Measurements from ENCODE around the gene SCCPDH.

DNA sequence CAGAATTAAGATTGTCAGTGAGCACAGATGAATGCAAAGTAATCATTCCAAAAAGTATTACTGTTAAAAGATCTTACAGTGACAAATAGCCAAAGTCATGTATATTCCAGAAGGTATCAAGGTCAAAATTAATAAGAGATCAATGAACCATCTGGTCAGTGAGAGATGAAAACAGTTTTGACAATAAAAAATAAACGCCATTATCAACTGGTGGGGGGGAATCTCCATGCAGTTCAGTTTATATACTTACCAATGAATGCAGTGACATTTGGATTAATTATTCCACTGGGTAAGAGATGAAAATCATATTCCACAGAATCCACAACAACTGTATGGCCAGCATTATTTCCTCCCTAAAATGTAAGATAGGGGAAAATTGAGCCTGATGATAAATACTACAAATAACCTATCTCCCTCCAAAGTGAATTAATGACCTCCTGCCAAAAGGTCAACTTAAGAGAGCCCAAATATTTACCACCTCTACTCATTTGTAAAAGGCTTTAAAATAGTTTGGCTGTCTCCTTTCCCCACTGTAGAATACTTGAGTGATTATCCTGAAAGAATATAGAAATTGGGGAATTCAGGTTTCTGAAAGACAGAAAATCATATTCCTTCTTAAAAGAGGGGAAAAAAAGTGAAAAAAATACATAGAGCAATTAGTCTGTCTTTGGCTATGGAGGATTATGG is 14.2 kb downstream of the ADSS2 start:
- PRO-cap: no peak

- PRO-cap: no peak
Observed at GRCh38 chr1:244448257-244449156, 3.2 kb downstream of the ADSS2 start.

GRCh38 chr1:244705883-244706686 is 24.7 kb downstream of the ENSG00000284188 start:
- PRO-cap: no peak

- PRO-cap: no peak
Observed at GRCh38 chr1:244849384-244849612, 13.8 kb downstream of the COX20 start.

DNA sequence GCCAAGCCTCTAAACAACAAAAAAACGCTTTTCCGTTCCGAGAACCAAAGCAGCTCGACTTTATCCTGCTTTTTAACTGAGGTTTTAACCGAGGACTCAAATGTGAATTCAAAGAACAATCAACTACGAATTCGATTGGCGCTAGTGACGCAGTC is 1.7 kb downstream of the HNRNPU start:
- PRO-cap: no peak

DNA sequence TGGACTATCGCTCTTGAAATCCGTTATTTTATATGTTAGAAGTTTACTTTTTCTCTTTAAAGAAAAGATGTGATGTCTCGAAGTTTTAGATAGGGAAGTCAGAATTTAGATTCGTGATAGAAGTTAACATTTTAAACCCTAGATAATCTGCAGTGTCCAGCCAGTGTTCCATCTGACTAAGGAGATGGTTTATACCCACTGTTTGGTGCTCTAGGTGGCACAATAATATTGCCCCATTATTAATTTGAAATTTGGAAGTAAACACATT is 1.1 kb upstream of the HNRNPU start:
- PRO-cap: no peak

- PRO-cap: no peak
Observed at GRCh38 chr1:244953760-244954230, 15.7 kb upstream of the EFCAB2 start.

- PRO-cap: no peak
Observed at GRCh38 chr1:244957456-244958121, 11.9 kb upstream of the EFCAB2 start.

DNA sequence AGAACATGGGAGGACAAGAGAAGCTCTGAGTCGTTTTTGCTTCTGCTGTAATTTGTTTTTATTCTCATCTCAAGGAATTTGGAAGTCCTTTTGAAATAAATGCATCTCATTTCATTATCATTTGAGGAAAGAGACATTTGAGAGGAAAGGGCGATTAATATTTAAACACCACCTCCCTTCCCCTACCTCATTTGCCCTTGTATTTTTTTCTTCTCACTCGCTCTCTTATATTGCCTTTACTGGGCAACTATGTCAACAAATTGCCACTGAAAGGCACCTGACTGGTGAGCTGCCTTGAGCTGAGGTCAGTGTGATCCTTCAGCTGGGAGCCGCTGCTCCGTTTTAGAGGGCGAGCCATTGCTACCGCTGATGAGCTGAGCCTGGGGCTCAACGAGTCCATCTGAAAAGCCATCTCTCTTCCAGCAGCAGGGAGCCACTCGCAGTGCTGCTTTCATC is 77.2 kb downstream of the EFCAB2 start:
- PRO-cap: no peak

DNA sequence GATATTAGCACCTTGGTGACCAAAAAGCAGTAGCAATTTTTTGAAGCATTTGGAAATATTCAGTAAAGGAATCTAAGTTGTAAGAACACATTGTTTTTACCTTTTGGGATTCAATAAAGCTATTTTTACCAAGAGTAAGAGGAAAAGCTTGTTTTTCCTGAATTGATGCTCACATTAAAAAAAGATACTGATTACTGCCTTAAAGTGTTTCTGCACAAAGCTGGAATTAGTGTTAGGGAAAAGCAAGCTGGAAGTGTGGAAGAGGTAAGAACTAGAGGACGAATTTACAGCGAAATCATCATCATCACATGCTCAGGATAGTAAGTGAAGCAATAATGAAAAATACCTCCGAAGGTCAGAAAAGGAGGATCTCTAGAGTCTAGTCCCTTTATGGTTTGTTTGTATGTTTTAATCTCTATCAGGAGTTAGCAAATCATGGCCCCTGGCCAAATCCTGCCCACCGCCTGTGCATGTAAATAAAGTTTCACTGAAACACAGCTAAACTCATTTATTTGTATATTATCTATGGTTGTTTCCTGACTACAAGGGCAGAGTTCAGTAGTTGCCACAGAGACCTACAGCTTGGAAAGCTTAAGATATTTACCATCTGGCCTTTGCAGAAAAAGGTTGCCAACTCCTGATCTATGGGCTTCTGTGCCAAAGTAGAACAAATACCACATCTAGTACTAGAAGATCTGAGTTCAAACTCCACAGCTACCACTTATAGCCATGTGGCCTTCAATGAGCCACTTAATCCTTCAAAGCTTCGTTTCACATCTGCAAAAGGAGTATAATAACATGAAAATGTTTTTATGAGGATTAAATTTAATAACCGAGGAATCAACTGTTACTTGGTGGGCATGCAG is 91.2 kb downstream of the EFCAB2 start:
- PRO-cap: no peak

DNA sequence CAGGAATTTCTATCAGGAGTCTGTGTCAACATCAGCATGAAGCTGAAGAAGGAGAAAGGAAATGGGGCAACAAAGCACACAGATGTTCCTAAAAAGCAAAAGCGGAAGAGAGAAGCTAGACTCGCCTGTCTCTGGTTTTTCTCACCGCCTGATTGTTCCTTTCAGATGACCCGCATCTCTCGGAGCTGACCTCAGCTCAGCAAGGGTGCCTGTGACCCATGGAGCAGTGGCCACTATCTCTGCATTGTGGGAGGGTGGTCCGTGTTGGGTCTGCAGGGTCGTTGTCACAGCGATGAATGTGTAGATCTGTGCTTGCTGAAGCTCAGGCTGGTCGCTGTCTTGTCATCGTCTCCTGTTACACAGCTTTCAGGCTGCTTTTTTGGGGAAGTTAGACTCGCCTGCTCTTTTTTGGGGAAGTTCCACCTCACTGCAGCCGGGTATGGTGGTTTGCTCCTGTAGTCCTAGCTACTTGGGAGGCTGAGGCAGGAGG is 156.3 kb downstream of the KIF26B start:
- PRO-cap: no peak

DNA sequence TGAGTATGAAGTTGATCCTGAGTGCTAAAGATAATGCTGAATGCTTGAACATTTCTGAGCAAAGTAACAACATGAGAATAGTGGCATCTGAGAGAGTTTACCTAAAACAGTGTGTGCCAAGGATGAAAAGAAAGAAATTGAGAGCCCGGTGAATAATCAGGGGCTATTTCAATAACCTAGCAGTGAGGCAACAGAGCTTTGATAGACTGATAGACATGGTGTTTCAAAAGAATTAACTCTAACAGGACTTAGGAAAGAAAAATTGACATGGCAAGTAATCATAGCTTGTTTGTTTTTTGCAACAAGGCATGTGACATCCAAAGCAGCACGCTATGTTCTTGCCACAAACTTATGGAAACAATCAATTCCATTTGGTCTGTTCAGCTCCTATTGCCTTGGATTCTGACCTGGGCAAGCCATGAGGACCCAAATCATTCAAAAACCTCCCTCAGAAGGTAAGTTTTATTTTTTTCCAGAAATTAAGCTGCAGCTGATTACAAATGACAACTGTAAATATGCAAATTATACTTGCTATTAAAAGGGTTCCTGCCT is 608.5 kb downstream of the SMYD3 start:
- PRO-cap: no peak

DNA sequence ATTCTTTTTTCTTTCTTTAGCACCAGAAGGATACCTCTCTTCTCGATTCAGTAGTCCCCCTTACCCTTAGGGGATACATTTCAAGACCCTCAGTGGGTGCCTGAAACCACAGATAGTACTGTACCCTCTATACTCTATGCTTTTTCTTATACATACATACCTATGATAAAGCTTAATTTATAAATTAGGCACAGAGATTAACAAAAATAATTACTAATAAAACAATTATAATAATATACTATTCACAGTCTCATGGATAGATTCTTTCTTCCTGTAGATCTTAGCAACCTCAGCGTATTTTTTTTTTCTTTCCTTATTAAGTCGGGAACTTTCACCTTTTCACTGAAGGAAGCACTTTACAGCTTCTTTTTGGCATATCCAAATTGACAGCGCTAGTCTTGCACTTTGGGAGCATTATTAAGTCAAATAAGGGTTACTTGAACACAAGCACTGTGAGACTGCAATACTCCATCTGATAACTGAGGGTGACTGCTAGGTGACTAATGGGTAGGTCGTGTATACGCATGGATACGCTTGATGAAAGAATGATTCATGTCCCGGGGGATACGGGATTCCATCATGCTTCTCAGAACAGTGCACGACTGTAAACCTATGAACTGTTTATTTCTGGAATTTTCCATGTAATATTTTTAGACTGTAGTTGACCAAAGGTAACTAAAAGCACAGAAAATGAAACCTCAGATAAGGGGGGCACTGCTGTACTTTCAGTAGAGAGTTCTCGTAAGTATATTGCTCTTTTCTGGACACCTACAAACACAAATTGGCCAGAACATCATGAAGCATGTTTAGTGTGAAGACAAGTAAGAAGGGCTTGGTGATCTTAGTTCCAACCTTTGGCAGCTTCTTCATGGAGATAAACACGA is 364.8 kb downstream of the SMYD3 start:
- PRO-cap: no peak

DNA sequence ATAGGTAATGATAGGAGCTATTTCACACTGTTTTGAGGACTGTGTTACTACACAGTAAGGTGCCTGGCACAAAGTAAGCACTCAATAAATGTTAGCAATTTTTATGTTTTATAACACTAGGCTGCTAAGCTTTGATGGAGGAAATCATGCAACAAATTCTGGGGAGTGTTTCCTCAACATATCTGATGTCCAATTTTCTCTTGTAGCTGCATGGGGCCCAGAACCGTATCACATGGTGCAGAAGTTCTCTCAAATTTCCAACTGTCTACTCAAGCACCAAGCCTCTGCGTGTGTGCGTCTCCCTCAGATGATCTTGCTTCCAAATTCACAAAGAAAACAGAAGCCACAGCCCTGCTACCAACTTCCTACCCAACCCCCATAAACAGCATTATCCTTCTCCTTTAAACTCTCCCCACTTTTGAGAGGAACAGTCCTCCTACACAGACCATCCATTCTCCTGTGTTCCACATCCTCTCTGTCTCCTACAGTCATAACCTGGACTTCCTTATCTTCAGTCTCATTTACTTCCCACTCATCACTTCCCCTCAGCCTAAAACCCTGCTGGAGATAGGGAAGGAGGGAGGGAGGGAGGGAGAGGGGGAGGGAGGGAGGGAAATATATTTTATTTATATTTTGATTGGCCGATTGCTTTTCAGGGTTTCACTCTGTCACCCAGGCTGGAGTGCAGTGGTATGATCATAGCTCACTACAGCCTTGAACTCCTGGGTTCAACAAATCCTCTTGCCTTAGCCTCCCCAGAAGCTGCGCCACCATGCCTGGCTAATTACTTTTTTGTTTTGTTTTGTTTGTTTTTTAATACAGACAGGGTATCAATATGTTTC is 354.0 kb downstream of the SMYD3 start:
- PRO-cap: no peak

DNA sequence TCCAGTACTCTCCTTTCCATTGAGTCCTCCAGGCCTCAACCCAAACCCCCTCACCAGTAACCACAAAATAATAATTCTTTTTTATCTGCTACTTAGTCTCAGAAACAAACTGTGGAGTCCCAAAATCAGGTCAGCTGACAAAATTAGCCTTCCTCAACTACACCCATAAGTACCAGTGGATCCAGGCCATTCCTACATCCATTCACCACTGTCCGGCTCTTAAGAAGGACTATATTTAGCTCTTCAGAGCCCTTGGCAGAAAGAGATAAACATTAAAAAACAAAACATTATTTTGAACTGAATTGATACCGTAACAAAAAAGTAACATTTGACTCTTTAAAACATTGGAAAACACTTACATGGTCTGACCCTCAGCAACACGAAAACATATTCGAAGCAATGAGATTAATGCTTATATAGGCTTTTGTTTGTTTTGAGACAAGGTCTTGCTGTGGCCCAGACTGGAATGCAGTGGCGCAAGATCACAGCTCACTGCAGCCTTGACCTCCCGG is 330.9 kb downstream of the SMYD3 start:
- PRO-cap: no peak

DNA sequence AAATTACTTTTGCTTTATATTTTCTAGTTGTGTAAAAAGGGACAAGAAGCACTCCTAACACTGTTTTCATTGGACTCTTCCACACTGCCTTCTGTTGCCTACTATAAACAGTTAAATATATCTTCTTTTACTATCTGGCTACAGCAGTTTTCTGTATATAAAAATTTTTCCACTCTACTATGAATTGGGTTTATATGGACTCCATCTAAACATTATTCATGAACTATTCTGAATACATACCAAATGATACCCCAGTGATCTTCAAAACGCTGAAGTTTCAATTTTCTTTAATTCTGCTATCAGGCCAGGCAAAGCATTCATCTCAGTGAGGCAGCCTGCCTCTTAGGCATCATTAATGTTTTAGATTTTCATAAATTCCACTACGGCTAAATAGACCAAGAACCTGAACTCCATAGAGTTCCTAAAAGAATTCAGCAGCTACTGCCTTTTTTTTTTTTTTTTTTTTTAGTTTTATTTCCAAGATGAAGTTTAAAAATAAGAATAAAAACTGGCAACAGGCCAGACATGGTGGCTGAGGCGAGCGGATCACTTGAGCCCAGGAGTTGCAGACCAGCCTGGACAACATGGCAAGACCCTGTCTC is 262.3 kb downstream of the SMYD3 start:
- PRO-cap: no peak

- PRO-cap: no peak
Observed at GRCh38 chr1:246682276-246682795, 41.9 kb upstream of the SCCPDH start.

- PRO-cap: no peak
Observed at GRCh38 chr1:246723743-246724689, at the start of gene SCCPDH. SCCPDH (plus strand) TSS chr1:246724409.

- PRO-cap: no peak
Observed at GRCh38 chr1:246797501-246798209, 73.4 kb downstream of the SCCPDH start.

DNA sequence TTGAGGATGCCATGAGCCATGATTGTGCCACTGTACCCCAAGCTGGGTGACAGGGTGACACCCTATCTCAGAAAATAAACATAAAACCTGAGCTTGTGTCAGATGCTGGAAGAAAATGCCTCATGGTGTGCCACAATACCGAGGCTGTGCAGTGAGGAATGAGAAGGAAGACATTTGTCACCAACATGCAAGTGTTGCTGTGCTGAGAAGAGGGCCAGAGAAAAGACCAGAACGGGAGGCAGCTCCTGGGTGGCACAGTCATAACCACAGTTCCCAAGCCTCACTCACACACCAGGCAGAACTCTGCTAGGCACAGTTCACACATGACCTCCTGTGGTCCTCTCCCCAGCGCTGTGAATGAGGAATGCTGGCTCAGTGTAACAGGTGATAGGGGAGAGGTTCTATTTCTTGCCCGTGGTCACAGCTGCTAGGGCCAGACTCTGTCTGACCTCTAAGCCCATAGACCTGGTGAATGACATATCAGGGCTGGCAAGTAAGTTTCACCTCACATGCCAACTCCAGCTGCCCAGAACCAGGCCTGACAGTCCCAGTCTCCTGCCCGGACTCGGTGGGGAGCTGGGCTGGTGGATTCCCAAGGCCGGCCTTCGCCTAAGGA is 74.2 kb downstream of the SCCPDH start:
- PRO-cap: no peak

Data from neutrophil (primary cell).